Pericardium (tissue), 1 donor: Measurements from ENCODE around the genes NAALAD2 and VSTM5.

- RRBS = no CpG with 5 or more reads among the region's 2 CpGs
Measured at GRCh38 chr11:86449676-86450326, 75.1 kb downstream of the CCDC81 start.

- RRBS = no CpG with 5 or more reads among the region's 5 CpGs
Measured at GRCh38 chr11:86486578-86486931, 111.9 kb downstream of the CCDC81 start.

- RRBS = no CpG with 5 or more reads among the region's 3 CpGs
Measured at GRCh38 chr11:86921599-86922280, 33.5 kb downstream of the FZD4 start.

GRCh38 chr11:86949238-86950267 is 5.6 kb downstream of the FZD4 start:
- RRBS = no CpG with 5 or more reads among the region's 6 CpGs

DNA sequence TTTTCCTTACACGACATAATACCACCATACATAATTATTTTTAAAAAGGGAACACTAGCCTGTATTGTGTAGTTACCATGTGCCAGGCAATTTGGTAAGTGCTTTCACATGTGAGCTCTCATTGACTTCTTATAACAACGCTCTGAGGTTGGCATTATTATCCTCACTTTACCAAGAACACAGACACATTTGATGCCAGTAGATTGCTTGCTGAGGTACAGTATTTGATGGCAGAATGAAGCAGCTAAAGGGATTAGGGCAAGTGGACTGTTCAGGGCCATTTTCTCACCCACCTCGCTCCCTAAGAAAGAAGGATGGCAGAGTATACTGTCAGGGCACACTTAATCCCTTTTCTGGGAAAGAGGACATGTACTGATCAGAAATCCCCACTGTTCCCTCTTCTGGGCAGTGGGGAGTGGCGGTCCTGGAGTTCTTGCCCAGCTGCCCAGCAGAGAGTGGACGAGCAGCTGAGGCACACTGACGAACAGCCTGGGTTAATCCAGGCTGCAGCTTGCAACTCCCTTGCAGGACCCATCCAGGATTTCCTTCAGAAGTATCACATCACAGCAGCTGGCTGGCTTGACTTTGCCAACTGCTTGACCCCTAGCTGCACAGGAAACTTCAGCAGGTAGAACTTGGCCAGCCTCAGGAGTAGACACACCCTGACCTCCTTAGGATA is 27.6 kb upstream of the FZD4 start:
- RRBS = no CpG with 5 or more reads among the region's 6 CpGs

- RRBS = no CpG with 5 or more reads among the region's 11 CpGs
Measured at GRCh38 chr11:88307809-88308506, 29.6 kb downstream of the CTSC start.

DNA sequence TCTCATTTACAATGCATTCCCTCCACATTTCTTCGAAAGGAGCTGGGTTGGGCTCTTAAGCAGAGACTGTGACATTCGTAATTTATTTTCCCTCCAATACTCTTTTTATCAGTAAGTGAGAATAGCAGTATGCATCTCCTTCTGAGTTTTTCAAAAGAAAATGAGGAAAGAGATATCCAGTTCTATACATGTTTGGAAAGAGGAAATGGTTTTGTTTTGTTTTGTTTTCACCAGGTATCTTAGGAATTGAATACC is 74.1 kb downstream of the NOX4 start:
- RRBS = no CpG with 5 or more reads among the region's 2 CpGs

- RRBS = no CpG with 5 or more reads among the region's 3 CpGs
Measured at GRCh38 chr11:89495709-89496555, 4.8 kb upstream of the NOX4 start.

- RRBS = 2% methylated on average over 4 of the region's 38 CpGs
Measured at GRCh38 chr11:90134179-90135479, at the start of gene NAALAD2. NAALAD2 (plus strand) TSS chr11:90134663.

DNA sequence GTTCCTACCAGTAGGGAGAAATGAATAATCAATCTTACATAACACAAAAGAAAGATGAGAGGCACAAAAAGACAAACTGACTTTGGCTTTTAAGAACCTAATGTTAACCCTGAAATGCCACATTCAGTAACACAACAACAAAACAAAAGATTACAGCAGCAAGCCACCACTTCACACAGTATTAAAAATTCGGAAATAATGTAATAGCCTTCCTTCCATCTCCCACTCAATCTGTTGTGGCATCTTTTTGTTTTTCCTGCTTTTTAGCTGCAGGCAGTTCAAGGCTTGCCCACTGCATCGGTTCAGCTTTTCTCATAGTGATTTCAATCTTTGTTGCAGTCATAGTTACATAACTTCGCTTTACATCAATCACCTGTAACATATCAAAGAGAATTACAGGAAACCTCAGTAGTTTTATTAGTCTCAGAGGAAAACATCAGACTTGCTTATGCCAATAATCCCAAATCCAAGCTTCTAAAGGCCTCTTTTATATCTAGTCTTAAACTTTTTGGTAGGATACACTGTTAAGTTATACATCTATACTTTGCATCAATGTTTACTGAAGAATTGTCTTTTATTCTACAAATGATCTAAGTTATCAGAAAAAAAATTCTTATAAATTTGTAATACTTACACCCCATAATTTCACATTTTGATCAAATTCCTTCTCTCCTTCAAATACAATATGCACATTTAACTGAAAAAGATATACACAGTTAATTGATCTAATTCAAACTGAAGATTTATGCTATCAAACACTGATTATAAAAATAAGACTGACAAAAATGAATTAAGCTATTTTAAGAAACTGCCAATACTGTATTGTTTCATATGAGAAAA is 20.4 kb downstream of the CHORDC1 start:
- RRBS = no CpG with 5 or more reads among the region's 3 CpGs

DNA sequence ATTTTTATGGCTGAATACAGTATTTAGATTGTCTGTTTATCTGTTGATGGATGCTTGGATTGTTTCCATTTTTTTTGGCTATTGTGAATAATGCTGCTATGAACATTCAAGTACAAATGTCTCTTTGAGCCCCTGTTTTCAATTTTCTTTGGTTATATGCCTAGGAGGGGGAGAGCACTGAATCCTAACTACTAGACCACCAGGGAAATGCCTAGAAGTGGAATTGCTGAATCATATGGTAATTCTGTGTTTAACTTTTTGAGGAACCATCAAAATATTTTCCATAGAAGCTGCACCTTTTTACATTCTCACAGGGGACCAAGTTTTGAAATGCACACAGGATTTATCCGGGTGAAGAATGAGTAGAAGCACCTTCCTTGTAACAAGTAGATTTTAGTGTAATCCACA is 139.4 kb upstream of the FAT3 start:
- RRBS = no CpG with 5 or more reads among the region's 1 CpG

DNA sequence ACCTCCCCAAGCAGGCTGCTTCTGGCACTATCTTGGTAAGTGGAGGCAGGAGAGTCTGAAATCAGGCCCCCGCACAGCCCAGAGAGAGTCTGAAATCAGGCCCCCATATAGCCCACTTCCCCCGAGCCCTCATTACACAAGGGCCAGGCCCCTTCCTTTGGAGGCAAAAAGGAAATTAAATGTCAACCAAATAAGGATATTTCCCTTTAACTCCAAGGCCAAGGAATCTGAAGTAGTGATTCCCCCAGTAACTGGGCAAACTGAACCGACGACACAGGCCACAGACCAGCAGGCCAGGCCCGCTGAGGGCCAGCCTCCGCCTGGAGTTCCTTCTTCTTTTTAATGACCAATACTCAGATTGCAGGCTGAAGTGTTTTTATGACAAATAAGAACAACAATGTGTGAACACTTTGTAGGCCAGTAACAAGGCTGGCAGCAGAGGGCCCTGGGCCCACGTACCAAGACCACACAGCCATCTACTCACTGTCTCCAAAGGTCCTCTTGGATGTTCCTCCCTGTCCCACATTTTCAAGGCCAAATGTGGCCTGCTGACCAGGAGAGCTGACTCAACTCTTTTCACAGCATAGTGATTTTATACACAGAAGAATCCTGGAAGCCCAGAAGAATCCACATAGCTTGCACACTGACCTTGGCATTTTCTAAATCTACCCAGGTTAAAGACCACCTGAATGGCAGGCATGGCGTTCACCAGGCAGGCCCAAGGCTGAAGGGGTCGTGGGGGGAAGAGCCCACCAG is 13.5 kb downstream of the SMCO4 start:
- RRBS = no CpG with 5 or more reads among the region's 9 CpGs

DNA sequence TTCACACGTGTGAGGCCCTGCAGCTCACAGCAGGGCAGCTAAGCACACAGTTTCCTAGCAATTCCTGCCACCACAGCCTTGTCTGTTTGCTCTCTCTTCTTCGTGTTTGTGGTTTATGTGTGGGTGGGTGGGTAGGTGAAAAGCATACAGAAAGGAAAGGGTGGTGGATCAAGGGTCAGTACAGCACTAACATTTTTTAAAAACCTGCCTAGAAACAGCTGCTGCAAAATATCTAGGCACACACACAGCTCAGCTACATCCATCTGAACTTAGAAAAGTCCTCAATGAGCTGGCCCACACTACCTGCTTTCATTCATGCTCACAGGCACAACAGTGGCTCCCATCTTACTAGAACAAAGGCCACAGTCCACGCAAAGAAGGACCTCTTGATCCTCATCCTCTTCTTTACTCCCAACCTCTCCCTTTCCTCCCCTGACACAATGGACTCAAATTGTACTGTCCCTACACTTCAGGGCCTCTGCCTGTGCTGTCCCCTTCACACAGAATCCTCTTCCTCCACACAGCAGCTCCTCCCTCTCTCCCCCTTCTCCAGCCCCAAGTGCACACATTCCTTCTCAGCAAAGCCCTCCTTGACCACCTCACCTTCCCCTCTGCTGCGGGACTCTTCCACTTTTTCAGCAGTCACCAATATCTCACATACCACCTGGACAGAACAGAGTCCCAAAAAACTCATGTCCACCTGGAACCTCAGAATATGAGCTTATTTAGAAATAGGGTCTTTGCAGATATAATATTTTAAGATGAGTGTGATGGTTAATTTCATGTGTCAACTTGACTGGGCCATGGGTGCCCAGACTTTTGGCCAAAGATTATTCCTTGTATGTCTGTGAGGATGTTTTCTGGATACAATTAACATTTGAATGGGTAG is 12.7 kb downstream of the SMCO4 start:
- RRBS = no CpG with 5 or more reads among the region's 4 CpGs

GRCh38 chr11:93636275-93636630 is 25.2 kb upstream of the CEP295 start:
- RRBS = no CpG with 5 or more reads among the region's 2 CpGs

DNA sequence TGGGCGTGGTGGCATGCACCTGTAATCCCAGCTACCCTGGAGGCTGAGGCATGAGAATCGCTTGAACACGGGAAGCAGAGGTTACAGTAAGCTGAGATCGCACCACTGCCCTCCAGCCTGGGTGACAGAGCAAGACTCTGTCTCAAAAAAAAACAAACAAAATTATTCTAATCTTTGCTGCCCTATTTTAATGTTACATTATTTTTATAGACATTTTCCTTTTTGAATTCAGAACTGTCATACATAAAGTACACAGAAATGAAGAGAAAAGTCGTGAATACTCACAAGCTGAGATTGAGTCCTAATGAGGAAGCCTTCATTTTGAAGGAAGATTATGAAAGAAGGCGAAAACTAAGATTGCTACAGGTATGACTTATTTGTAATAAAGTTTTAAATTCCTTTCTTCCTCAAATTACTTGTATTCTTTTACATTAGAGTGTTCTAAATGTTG is 5.0 kb downstream of the CEP295 start:
- RRBS = no CpG with 5 or more reads among the region's 6 CpGs

DNA sequence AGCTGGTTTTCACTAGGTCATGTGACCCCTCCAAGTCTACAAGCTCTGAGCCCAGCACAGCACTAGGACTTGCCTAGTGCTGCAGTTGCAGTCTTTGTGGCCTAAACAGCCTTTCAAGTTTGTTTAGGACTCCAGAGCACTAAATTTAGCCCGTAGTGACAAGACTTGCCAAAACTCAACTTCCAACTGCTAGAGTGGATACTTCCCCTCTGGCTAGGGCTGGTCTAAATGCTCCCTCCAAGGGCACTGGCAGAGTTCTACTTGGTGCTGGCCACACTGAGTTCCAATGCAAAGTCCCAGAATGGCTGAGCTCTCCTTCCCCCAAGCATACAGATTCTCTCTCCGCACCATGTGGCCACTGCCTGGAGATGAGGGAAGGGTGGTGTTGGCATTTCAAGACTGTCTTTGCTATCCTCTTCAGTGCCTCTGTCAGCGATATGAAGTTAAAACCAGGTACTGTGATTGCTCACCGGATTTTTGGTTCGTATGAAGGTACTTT is 25.3 kb downstream of the TAF1D start:
- RRBS = no CpG with 5 or more reads among the region's 5 CpGs

GRCh38 chr11:93746068-93746666 is 4.7 kb downstream of the C11orf54 start:
- RRBS = no CpG with 5 or more reads among the region's 2 CpGs

DNA sequence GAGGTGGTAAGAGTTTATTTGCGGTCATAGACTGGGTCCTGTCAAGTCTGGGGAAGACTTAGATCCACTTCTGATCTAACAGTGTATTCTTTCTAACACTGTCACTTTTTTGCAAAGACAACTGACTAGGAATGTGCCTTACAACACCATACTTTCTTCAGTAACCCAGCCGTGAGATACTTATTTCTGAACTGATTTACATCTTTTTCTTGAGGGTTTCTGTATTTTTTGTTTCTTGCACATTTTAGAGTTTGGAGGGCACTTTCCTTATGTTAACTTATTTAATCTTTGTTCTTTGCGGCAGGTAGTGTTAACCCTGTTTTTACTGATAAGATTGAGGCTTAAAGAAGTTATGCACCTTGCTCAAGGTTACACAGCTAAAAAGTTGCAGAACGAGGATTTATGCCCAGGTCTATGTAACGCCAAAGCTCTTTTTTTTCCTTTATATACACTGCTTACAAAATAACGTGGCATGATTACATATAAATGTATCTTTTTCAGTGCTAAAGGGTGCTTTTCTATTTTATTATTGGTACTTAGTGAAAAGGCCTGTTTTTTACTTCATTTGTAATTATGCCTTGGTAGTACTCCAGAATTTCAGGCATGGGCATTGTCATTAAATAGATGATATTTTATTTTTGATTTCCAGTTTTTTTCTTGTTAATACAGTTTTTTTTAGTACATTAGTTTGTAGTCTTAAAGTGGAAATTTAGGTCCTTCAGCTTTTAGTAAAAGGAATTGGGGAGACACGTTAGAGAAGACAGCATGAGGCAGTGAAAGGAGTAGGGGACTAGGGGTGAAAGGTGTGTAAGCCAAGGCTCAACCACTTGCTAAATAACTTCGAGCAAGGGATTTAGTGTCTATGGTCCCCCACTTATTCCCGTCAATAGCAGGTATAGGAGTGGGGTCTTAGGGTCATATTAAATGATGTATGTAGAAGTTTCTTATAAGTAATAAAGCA is 14.0 kb downstream of the MED17 start:
- RRBS = no CpG with 5 or more reads among the region's 9 CpGs

- RRBS = 77% methylated on average over 6 of the region's 13 CpGs
Measured at GRCh38 chr11:93820917-93821220, 29.5 kb downstream of the VSTM5 start.

- RRBS = 7% methylated on average over 11 of the region's 28 CpGs
Measured at GRCh38 chr11:93850332-93851072, at the start of gene VSTM5. VSTM5 (minus strand) TSS chr11:93850618.